Endothelial cell (in vitro differentiated cells): ENCODE measurements around a stretch of chr3.

DNA sequence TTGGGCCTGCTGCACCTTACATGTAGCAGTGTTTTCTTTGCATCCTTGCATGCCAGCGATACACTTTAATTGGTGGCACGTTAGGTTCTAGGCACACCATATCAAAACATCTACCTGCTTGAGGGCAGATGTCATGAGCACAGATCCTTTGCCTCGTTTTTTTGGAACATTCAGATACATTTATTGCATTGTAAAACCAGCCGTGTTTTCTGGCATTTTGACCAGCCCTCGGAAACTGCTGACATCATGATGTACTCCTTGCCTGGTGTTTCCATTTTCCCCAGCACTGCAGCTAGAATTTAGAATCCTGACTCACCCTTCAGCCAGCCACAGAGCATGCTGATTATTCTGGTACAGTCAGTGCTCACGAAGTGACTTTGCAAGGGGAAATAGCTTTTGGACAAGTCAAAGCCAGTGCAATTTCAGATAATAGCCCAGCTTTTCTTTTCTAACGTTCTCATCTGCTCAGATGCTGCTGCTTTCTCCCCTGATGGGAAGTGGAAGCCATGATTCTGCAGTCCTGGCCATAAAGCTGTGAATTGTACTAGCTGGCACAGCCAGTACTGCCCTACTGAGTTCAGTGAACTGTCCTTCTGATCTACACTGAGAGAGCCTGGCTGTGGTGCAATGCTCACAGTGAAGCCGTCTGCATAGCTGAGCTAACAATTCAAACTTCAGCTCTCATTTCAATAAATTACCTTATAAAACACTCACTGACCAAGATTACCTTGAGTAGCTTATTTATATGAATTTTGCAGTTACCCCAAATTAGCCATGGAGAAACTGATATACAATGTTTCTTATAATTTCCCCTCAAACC is 12.1 kb upstream of the CNBP start:
- PRO-cap = no peak

- PRO-cap = no peak
These were observed 4.1 kb downstream of the H1-10 start for GRCh38 chr3:129311892-129312457.

DNA sequence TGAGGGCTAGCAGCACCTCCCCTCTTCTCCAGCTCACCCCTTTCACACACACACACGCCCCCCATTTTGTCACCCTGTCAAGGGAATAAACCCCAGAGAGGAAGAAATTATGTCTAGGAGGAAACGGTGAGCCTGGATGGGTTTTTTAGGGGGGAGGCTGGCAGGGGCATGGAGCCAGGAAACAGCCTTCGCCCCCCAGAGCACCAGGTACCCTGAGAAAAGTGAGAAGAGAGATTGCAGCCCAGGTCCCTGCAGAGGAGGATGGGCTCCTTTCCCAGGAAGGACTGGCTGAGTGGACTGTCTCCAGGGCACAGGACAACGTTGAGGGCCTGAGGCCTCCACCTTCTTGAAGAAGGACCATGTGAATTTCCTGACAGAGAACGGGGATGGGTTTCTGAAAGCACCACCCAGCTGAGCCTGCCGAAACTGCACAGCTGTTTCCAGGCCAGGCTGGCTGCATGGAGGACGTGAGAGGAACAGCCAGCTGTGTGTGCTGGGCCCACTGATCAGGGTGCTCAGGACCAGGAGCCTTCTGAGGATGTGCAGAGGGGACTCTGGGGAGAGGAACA is 1.6 kb upstream of the H1-10 start:
- PRO-cap = no peak

DNA sequence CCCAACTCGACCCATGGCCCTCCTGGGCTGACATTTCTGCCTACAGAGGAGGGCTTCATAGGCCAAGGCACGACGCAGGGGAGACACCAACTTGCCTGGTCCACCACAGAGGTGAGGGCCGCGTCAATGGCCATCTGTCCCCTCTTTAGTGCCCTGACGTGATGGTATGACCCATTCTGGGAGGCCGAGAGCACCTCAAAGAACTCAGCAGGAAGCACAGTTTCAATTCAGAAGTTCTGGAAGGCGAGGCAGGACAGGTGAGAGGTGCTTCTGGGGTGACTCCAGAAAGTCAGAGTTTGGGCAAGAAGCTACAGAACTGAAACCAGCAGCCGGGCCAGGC is 7.6 kb upstream of the H1-10 start:
- PRO-cap = no peak

- PRO-cap = no peak
These were observed 54.7 kb upstream of the H1-10 start for GRCh38 chr3:129370391-129371559.

DNA sequence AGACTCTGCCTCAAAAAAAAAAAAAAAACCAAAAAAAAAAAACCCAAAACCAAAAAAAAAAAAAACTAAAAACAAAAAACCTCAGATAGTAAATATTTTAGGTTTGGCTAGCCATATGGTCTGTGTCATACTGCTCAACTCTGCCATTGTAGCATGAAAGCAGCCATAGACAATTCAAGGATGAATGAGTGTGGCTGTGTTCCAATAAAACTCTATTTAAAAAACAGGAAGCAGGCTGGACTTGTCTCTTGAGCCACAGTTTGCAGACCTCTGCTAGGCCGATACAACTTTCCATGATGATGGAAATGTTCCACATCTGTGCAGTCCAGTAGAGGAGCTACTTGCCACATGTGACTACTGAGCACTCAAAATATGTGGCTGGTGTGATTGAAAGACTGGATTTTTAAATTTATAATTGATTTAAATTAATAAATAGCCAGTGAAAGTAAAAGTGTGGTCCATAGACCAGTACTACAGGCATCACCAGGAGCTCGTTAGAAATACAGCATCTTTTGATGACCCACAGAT is 11.1 kb downstream of the EFCAB12 start:
- PRO-cap = no peak

DNA sequence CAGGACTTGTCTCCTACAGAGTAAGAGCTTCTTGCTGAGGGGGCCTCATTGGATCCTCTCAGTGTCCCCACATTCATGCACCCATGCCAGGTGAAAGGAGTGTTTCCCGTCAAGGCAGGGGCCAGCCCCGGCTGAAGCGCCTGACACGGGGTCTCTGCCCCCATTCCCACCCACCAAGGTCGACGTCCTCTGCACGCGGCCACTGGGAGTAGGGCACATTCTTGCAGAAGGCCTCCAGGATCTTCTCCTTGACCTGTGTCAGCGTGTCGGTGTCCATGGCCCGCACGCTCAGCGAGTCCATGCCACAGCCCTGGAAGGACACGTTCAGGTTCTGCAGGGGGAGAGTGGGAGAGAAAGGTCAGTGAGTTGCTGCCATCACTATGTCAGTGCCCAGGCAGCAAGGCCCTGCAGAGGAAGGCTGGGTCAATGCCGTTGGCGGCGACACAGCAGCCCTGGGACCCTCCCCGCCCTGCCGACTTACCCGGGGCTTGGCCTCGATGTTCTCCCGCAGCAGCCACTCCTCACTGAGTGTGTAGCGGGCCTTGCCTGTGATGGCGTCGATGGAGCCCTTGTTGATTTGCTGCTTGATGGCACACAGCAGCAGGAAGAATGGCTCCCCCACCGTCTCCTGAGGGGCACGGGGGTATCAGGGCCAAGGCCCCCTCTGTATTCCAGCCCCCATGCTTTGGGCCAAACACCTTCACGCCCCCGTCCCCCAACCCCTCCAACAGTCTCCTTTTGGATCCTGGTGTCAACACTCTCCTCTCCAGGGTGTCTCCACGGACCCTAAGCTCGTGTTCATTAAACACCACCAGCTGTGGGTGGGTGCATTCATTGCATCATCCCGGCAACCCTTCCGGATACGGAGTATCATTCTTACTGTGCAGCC is 19.9 kb downstream of the H1-8 start:
- PRO-cap = no peak

GRCh38 chr3:129569167-129570172 is 26.5 kb downstream of the H1-8 start:
- PRO-cap = no peak

DNA sequence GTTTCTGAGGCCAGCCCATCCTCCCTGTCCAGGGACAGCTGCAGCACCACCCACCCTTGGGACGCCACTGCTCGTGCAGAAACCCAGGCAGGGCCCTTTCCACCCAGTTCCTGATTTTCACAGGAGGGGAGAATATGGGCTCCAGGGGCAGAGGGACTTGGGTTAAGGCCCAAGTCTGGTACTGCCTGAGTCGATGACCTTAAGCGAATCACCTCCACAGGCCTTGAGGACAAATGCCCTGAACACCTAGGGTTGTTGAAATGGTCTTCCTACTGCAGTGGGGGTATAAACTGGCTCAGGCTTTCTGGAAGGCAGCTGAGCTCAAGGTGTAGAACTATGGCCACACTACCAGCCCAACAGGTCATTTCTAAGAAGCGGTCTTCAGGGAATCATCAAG is 23.5 kb downstream of the PLXND1 start:
- PRO-cap = no peak

DNA sequence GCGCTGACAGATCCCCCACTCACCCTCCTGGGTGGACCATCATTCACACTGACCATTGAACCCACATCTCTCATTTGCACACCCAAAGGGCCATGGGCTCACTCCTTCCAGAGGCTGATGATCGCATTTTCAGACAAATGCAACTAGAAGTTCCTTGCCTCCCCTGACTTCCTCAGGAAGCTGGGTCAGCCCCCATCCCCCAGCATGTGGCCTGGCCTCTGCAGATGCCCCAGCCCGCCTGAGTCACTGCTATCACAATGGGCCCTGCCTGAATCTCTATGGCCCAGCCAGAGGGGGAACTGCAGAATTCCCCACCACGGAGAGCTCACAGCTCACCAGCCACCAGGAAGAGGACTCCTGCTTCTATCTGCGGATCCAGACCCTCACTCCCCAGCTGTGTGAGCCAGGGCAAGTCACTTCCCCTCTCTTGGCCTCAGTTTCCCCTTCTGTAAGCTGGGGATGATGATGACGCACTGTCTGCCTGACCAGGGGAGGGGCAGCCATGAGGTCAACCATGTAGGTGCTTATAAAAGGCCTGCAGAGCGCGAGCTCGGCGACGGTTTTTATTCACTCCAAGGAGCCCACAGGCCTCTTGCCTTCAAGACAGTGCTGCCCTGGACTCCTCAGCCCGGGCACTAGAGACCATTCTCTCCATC is 6.9 kb downstream of the PLXND1 start:
- PRO-cap = bidirectional peak, plus-strand start at position 327 of the sequence, minus-strand start at position 131 of the sequence

DNA sequence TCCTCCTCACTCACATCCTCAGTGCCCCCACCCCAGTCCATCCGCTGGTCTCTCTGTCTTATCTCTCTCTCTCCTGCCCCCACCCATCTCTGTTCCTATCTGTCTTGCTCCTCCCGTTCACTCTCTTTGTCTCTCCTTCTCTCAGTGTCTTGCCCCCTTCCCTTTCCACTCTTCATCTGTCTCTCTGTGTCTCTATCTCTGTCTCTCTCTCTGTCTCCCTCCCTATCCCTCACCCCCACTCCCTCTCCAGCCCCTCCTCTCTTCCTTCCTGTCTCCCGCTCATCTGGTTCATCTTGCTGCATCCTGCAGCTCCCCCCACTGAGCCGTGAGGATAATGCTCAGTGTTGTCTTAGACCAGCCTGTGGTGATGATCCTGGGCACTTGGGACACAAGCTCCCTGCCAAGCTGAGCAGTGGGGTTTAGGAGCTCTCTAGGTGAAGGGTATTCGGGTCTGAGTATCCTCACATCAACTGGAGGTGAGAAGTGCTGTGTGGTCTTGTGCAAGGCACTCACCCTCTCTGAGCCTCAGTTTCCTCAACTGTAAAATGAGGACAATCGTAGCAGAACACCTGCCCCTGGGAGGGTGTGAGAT is 2.2 kb upstream of the PLXND1 start:
- PRO-cap = bidirectional peak, plus-strand start at position 341 of the sequence, minus-strand start at position 178 of the sequence

- PRO-cap = bidirectional peak, plus-strand start at chr3:129626439, minus-strand start at chr3:129626449; bidirectional peak, plus-strand start at chr3:129626982, minus-strand start at chr3:129626735
These were observed 20.2 kb upstream of the PLXND1 start for GRCh38 chr3:129626369-129627388.

DNA sequence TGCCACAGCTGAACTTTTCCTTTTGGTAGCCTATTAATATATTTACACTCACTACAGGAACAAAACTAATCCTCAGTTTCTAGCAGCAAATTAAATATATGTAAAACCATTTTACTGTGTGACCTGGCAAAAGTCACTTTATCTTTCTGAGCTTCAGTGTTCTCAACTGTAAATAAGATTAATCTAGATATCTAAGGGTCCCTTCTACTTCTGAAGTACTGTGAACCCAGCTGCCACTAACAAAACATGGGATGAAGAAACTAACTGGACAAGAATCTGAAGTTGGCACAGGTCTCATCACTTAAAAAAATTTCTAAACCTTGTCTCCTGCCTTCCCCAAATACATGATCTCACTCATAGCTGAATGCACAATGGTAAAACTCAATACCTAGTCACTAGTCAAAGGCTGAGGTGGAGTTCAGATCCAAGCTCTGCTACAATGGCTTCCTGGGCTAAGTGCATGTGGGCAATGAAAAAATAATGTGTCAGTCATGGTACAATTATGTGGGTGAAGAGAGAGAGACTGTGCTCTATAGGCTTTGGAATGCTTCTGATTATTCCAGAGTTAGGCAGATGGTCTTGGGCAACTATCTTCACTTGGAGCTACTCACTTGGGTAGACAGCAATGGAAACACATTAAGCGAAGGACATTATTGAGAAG is 58.4 kb upstream of the PLXND1 start:
- PRO-cap = no peak

DNA sequence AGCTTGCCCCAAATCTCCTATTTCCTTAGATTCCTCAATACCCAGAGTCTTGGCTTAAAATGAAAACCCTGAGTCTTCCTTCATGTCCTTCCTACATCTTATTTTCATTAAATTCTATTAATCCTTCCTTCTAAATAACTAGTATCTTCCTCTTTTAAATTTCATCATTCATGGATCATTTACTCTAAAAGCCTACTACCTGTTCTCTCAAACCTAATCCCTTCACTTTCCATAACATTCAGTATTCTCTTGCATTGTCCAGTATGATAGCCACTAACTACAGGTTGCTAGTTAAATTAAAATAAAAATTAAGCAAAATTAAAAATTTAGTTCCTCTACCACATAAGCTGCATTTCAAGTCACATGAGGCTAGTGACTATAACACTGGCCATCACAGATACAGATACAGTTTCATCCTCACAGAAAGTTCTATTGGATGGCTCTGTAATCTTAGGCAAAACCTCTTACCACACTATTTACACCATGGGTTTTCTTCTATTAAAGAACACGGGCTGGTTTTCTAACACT is 112.8 kb downstream of the TMCC1 start:
- PRO-cap = no peak

GRCh38 chr3:130093469-130094742 is 12.3 kb downstream of the ALG1L2 start:
- PRO-cap = no peak

DNA sequence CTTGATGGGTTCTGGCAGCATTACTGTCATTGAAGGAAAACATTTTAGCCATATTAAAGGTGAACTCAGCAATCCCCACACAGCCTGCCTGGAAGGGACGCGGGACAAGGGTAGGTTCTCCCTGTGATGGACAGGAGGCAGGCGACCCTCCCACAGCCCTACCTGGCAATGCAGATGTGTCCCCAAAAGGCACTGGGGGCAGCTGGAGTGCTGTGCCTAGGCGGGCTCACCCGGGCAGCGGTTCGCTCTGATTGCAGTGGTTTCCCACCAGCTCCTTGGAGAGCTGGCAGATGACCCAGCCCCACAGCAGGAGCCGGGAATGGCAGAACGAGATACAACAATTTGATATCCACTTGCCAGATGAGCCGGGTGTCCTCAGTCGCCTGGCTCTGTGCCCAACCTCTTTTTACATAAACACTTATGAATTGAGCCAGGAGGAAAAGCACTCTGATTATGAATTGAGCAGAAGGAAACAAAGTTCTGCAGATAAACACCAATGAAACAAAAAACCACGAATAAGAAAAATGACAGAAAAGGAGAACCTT is 38.1 kb downstream of the ALG1L2 start:
- PRO-cap = no peak

DNA sequence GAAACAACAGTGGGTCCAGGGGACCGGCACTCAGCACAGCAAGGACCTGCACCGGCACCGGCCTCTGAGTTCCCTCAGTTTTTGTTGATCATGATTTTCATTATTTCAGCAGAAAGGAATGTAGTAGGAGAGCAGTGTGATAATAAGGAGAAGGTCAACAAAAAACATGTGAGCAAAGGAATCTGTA is 41.7 kb downstream of the ALG1L2 start:
- PRO-cap = no peak

DNA sequence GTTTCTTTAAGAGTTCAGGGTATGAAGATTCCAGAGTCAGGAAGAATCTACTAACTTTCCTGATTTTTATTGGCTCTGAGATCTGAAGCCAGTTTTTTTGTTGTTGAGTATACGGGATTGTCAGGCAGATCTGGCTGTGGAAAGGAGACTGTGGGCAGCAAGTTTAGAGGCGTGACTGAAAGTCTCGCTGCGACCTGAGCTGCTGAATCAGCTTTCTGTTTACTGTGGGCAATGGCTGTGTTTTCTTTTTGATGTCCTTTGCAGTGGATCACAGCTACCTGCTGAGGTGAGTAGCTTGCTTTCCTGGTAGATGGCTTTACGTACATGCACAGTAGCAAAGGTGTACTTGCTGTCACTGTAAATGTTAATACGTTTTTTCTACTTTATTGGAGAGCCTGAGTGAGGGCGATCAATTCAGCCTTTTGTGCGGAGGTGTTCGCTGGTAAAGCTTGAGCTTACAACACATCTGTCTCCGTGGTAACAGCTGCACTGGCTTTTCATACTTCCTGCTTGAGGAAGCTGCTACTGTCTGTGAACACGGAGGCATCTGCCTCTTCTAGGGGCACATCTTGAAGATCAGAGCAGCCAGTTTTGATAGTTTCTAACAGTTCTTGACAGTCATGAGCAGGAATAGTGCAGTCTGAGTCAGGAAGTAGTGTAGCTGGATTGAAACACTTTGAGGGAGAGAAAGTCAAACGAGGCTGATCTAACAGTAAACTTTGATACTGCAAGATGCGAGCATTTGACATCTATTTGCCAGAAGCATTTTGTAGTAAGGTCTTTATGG is 97.9 kb downstream of the ALG1L2 start:
- PRO-cap = bidirectional peak, plus-strand start at position 522 of the sequence, minus-strand start at position 431 of the sequence

- PRO-cap = no peak
These were observed 46.1 kb downstream of the PIK3R4 start for GRCh38 chr3:130700535-130700987.

- PRO-cap = no peak
These were observed 18.1 kb upstream of the NUDT16 start for GRCh38 chr3:131363303-131363974.